Mesenchymal stem cell of the bone marrow (primary cell): ENCODE measurements around the genes PHRF1 and PNPLA2.

- CAGE, long polyA plus RNA = no peak
Observed at GRCh38 chr11:197700-197980, 1.1 kb downstream of the ODF3 start.

DNA sequence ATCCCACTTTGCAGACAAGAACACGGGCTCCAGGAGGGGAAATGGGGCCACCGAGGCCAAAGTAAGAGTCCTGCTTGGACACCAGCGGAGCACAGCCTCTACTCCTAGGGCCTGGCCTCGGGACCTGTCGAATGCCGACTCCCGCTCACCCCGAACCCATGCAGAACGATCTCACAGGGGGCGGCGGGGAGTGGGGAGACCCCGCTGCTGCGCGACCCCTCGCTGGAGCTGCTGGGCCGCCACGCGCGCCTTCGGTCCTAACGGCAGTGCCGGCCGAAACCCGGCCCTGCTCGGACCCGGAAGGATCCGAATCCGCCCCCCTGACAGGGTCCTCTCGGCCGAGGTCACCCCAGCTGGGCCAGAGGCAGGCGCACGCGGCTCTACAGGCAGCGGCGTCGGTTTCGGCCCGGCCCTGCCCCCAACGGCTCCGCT is 325 bp downstream of the BET1L start:
- CAGE, long polyA plus RNA = no peak

- CAGE, long polyA plus RNA = no peak
Observed at GRCh38 chr11:223921-224231, 12.3 kb downstream of the SIRT3 start.

DNA sequence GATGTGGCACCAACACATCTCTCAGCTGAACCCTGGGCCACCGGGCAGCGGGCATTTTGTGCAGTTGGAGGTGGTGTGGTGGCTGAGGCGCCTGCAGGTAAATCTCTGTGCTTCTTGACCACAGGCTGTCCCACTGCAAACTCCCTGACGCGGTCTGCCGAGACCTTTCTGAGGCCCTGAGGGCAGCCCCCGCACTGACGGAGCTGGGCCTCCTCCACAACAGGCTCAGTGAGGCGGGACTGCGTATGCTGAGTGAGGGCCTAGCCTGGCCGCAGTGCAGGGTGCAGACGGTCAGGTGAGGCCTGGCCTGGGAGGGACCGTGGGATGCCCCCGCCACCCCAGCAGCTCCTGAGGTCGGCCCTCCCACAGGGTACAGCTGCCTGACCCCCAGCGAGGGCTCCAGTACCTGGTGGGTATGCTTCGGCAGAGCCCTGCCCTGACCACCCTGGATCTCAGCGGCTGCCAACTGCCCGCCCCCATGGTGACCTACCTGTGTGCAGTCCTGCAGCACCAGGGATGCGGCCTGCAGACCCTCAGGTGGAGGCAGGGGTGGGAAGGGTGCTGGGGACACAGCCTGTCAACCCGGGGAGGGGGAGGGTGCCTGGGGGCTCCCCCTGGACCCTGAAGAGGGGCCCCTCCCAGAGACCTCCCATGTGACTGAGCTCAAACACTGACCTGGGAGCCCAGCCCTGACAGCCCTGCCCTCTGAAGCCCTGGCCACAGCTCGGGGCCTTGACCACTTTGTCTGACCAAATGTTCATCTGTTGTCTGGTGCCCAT is 4.6 kb upstream of the PGGHG start:
- CAGE, long polyA plus RNA = no peak

- CAGE, long polyA plus RNA = no peak
Observed at GRCh38 chr11:318778-319094, 1.9 kb downstream of the IFITM3 start.

DNA sequence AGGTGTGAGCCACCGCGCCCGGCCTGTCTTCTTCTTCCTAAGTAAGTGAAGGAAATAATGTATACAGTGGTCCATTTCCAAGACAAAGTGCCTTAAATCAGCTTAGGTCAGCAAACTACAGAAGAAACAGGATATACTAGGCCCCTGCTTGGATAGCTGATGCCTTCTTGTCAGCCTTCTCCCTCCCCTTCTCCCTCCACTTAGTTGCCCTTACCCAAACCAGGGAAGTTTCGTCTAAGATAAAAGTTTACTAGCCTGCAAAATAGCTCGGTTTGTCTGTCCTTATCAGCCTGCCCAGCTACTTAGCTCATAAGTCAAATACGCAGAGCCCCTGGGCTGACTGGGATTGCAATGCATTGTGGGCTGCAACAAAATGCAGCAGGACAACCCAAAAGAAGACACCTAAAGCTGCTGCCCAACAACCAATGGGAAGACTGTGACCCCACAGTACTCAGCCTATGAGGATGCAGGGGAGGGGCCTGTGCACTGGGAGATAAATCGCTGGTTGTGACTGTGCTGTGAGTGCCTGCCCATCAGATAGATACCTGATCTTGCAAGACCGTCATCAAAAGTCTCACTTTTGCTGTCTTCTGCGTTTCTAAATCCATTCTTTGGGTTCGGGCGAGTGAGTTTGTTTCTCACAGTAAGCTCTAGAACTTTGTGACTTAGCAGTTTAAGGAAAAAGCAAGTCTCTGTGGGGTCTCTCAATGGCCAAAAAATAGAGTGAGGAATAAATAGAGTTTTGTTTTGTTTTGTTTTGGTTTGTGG is 8.7 kb upstream of the IFITM3 start:
- CAGE, long polyA plus RNA = no peak

DNA sequence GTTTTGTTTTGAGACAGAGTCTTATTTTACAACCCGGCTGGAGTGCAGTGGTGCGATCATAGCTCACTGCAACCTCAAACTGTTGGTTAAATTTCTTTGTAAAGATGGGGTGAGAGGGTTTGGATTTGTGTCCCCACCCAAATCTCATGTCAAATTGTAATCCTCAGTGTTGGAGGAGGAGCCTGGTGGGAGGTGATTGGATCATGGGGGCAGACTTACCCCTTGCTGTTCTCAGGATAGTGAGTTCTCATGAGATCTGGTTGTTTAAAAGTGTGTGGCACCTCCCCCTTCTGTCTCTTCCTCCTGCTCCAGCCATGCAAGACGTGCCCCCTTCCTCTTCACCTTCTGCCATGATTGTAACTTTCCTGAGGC is 20.7 kb upstream of the IFITM3 start:
- CAGE, long polyA plus RNA = no peak

DNA sequence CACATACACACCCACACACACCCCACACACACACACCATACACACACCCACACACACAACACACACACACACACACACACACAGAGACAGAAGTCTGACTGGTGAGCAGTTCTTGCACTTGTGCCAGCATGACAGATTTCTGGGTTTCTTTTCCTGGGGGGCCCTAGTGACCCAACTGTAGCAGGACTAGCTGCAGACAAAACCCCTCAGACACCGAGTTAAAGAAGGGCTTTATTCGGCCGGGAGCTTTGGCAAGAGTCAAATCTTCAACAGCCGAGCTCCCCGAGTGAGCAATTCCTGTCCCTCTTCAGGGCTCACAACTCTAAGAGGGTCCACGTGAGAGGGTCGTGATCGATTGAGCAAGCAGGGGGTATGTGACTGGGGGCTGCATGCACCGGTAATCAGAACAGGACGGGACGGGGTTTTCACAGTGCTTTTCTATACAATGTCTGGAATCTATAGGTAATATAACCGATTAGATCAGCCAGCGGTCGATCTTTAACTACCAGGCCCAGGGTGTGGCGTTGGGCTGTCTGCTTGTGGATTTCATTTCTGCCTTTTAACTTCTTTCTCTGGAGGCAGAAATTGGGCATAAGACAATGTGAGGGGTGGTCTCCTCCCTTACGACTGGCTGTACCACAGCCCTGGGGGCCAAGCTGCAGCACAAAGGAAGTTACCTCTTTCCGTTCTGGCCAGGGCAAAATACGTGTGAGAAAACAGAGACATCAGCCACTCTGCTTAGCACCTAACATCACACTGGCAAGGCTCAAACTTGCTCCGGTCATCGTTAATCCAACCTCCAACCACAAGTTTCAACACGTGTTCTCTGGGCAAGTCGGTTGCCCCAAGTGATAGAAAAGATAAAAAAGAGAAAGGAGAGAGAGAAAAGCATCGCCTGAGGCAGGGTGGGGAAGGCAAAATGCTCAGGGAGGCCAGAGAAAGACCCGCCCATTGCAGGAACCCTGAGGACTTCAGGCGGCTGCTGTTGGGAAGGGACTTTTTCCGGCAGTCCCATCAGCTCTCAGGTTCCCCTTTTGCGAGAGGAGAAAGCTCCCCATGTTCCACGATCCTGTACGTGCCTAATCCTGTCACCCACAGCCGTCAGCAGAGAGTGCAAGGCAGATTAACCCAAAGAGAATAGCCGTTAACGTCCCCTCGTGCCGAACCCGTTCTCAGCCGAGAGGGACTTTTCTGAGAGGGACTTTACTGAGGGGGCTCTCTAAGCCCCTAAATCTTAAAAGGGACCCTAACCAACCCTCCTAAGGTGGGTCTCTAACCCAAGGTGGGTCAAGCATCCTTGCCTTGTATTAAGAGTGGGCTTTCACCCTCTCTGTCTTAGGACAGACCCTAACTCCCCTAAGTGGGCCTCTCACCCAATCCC is 18.7 kb upstream of the B4GALNT4 start:
- CAGE, long polyA plus RNA = no peak

DNA sequence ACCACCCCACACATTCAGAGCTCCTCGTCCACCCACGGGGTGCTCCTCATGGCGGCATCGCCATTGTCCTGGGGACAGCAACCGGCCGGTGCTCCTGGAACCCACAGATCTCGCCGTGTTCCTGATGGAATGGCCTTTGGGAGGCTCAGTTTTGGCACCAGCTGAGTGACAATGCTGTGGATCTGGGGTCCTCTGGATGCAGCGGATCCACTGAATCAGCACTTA is 4.2 kb upstream of the B4GALNT4 start:
- CAGE, long polyA plus RNA = no peak

GRCh38 chr11:506066-506203 is 1.1 kb downstream of the RNH1 start:
- CAGE, long polyA plus RNA = no peak

GRCh38 chr11:576068-577138 is at the start of gene PHRF1:
Gene PHRF1 (plus strand): TSS chr11:576470.
- CAGE, long polyA plus RNA = no peak

DNA sequence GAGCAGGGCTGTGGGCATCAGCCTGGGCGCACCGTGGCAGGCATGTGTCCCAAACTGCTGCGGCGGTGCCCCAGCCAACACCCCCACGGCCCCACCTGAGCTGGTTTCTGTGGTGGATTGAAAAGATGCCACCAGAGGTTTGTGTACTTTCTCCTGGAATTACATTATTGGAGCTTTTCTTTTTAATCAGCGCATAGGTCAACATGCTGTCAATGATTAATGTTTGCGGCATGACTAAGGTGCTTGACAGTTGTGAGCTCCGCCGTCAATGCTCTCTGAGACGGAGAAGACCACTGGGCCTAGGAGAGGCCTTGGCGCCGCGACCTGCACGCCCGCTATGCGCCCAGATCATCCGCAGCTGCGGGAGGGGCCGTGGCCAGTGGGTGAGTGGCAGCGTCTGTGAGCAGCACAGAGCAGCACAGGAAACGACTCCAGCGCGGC is 18.1 kb downstream of the DRD4 start:
- CAGE, long polyA plus RNA = no peak

DNA sequence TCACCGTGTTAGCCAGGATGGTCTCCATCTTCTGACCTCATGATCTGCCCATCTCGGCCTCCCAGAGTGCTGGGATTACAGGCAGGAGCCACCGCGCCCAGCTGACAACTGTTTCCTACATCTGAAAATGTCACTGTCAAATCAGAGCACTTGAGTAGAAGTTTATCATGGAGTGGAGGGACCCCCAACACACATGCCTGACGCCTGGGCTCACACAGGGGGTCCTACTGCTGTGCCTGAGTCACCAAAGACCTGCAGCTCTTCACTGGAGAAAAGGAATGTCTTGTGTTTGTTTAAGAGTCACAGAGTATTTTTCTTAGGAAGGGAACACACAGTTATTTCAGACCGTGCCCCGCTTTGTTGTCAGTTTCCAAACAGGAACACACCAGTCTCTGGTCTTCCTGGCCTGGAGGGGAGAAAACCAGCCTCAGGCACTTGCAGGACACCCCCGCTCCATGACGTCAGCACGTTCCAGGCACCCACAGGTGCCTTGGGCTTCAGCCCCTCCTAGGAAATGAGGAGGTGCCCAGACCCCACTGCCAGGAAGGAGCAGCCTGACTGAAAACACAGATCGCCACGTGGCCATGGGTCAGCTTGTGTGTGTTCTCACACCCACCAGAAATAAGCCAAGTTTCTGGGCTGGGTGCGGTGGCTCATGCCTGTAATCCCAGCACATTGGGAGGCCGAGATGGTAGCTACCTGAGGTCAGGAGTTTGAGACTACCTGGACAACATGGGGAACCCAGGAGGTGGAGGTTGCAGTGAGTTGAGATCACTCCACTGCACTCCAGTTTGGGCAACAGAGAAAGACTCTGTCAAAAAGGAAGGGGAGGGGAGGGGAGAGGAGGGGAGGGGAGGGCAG is 5.4 kb downstream of the DEAF1 start:
- CAGE, long polyA plus RNA = no peak

GRCh38 chr11:692738-693201 is 2.3 kb downstream of the DEAF1 start:
- CAGE, long polyA plus RNA = no peak

DNA sequence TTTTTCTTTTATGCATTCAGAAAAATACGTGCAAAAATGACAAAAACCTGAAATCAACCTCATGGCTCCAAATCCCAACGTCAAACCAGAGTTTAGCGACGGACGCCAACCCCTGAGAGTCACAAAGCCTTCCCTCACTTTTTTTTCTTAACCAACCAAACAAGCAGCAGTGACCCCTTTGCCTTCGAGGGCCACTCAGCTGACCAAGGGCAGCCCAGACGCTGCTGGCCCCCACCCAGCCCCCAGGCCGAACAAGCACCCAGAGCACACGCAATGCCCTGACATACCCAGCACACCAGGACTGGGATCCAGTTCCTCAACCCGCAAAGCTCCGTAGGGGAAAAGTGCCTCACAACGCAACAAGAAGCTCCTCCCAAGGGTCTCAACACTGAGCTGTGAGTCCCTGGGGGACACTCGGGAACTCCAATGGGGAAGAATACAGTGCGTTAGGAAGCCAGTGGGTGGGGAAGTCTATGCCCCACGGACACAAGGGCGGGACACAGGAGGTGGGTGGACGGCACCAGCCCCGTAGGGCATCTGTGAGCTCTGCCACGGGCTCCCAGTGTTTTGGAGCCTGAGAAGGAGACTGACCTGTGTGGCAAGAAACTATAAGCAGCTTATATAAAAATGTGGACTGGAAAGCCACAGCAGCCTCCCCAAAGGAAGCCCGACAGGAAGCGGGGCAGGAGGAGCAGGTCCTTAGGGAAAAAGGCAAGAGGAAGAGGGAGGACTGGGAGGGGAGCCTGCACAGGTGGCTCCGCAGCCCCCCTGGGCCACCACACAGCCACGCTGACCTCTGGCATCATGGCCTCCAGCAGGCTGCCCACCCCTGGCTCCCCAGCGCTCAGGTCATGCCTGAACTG is 1.6 kb downstream of the DEAF1 start:
- CAGE, long polyA plus RNA = no peak

- CAGE, long polyA plus RNA = no peak
Observed at GRCh38 chr11:720323-721630, 14.7 kb downstream of the EPS8L2 start.

DNA sequence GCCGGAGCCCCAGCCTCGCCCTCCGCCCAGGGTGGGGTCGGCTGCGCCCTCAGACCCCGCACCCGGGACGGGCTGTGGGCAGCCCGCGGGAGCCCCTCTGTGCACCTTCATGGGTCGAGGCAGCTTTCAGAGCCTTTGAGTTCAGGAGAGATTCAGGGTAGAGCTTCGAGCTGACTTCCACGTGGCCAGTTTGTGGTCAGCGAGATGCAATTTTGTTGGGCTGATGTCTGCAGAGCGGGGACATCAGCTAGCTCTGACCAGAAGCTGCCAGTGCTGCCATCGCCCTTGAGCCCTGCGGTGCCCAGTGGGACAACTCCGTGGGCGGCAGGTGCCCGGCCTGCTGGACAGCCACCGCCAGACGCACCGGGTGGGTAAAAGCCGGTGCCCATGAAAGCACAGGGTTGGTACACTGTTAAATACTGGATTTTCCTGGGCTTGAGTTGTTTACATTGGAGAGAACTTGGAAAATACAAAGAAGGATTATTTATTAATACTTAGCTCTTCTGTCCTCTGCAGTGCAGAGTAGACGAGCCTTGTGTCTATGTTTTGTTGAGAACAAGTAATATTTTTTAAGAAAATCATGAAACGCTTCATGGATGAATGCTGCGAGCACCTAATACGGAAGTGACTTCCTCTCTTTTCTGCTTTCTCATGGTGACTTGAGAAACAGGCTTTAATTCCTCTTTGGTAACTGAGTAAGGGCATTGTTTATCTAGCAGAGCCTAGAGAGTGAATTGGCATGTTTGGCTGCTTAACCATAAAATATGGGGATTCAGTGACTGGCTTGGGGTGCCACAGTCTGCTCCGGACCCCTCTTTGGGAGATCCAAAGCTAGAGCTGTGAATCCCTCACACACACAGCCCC is 913 bp downstream of the TALDO1 start:
- CAGE, long polyA plus RNA = no peak

- CAGE, long polyA plus RNA = no peak
Observed at GRCh38 chr11:790998-791519, 1.2 kb upstream of the CEND1 start.

DNA sequence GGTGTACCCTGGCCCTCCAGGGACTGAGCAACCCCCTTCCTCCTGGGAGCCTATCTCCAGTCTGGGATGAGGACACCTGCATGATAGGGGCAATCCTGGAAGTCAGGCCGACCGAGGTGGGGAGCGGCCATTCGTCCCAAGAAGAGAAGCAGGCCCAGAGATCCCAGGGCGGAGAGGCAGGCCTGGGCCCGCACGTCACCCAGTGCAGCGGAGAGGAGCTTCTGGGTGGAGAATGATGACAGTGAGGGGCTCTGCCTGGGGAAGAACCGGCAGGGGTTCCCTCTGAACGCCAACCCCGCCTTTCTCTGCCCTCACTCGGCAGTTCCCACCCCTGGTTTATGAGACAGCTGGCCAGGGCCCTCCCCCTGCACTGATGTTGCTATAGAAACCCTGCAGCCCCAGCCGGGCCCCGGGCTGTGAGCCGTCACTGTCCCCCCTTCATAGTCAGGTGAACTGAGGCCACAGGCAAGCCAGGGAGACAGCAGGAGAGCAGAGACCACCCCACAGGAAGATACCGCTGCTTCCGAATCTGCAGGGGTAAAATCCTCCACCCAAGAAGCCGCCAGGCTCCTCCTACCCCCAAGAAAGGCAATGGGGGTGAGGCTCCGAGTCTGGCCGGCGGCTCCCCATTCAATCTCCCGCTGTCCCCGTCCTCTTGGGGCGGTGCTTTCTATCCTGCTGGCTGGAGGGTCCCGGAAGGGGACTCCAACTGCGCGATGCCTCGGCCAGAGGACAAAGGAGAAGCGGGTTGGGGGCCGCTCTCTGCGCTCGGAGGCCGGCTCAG is 854 bp downstream of the SLC25A22 start:
- CAGE, long polyA plus RNA = no peak

- CAGE, long polyA plus RNA = no peak
Observed at GRCh38 chr11:818479-819508, at the start of gene PNPLA2. Gene PNPLA2 (plus strand): TSS chr11:818914.